Left cardiac atrium (tissue), 1 donor: ENCODE data around the genes MAPRE1, EFCAB8, BPIFB2, C20orf144, ZNF341 and DYNLRB1.

GRCh38 chr20:32762816-32763090, 568 bp downstream of the DNMT3B start:
- PRO-cap = no peak

DNA sequence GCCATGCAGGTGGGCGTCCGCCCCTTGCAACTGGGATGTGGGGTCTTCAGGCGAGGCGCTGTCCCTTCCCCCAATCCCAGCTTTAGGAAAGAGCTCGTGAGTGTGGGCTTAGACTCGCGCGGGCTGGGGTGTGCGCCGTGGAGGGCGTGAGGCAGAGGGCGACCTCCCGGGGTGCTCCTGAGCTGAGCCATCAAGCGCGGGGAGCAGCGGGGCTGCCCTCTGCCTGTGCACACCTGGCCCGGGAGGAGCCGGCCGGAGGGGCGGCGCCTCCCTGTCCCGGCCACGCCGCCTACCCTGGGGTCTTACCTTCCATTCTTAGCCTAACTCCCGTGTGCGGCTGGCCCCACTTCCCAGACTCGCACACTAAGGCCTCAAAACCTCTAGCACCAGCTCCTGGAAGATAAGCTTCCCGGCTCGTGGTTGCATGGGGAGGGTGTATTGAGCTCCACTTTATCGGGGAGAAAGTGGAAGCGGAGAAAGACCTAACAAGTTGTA, 1.0 kb downstream of the DNMT3B start:
- PRO-cap = no peak

GRCh38 chr20:32804779-32805766, 14.7 kb upstream of the MAPRE1 start:
- PRO-cap = no peak

GRCh38 chr20:32819605-32820570, at the start of gene MAPRE1:
Gene MAPRE1, plus strand, starts transcription at chr20:32819954.
- PRO-cap = unidirectional peak, plus-strand start at chr20:32819897; unidirectional peak, plus-strand start at chr20:32819966; bidirectional peak, plus-strand start at chr20:32820264, minus-strand start at chr20:32820158

DNA sequence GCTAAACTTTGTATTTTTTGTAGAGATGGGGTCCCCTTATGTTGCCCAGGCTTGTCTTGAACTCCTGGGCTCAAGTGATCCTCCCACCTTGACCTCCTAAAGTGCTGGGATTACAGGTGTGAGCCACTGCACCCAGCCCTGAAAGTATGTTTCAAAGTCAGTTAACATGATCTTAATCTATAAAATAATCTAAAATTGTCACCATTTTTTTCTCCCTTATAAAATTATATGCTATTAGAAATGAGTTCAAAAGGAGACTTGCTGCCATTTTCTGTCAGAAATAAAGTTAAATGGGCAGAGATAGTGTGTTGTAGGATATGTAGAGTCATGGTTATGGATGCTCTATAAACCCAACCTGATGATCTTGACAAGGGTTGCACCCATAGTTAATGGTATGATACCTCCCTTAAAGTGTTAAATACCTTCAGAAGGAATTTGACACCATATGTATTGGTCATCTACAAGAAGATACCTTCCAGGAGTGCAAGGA, 7.4 kb upstream of the EFCAB8 start:
- PRO-cap = no peak

- PRO-cap = no peak
Observed at GRCh38 chr20:32858291-32859019, at the start of gene EFCAB8. Gene EFCAB8, plus strand, starts transcription at chr20:32858923.

DNA sequence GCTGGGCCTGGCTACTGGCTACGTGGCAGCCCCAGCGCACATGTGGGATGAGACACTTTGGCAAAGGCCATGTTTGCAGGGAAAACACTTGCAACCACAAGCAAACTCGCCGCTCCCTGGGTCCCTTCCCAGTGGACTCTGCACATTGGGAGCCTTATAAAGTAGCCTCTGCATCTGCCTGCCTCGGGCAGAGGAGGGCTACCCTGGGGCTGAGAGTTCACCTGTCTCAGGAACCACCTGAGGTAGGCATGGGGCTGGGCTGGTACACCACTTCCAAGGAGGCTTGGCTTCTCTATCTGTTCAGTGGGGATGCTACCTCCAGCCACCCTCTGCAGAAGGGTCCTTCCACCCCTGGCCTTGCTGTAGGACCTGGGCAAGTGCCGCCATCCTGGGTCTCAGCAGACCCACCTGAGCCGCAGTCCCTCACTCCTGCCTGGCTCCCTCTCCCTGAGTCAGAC, at the start of gene BPIFB2:
Gene BPIFB2 (plus strand): TSS at position 186 of the 458 bp plus-strand sequence.
- PRO-cap = no peak

DNA sequence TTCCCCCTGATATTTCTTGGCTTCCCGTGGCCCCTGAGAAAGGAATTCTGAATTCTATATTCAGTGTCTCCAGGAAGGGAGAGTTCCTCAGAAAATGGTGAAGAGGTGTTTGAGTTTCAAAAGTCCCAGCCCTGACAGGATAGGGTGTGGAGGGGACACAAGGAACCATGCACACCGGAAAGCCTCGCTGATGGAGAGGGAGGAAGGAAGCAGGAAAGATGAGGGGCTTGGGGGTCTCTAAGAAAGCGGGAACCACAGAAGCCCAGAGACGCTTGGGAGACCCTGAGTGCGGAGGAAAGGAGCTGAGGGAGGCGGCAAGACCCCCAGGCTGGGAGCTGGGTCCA, 49.6 kb downstream of the BPIFB1 start:
- PRO-cap = no peak

- PRO-cap = no peak
Observed at GRCh38 chr20:33370160-33370901, 31.0 kb downstream of the CDK5RAP1 start.

DNA sequence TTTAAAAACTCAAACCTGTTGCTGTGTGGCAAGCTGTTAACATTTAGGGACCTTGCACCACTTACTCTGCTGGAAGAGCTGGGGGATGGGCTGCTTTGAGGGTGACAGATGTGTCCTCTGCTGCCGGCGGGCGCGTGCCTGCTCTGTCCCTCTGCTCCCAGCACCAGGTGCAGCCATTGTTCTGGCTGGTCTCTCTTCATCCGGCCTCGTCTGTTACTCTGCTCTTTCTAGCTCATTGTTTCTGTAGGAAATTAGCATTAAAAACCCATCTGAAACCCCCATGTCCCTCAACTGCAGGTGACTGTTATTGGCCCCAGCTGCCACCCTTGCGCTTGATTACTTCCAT, 78.5 kb downstream of the CBFA2T2 start:
- PRO-cap = no peak

DNA sequence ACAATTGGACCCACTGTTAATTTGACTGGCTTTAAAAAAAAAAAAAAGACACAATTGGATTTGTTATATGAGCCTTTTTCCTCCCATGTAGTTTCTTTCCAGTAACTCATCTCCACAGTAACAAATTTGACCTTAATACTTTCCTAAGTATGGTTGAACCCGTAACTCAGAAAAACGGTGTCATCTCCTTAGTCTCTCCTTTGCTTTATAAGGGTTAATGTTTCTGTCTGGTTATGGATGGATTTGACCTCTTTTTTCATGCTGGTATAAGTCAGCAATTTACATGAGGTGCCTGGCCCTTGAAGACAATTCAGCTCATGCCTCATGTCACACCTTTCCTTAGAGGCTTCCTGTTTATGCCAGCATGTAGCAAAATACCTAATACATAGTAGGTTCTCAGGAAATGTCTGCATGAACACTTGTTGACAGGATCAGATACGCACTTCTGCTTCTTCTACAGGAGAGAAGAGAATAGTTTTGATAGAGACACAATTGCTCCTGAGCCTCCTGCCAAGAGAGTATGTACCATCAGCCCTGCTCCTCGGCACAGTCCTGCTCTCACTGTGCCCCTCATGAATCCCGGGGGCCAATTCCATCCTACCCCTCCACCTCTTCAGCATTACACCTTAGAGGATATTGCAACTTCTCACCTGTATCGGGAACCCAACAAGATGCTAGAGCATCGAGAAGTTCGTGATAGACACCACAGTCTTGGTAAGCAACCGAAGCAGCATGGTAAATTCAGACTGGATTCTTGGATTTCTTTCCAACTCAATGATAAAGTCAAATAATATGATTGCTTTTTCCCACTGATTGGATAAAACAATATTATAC, 37.6 kb upstream of the C20orf144 start:
- PRO-cap = no peak

GRCh38 chr20:33662017-33662632, at the start of gene C20orf144:
Gene C20orf144, plus strand, starts transcription at chr20:33662327.
- PRO-cap = no peak

DNA sequence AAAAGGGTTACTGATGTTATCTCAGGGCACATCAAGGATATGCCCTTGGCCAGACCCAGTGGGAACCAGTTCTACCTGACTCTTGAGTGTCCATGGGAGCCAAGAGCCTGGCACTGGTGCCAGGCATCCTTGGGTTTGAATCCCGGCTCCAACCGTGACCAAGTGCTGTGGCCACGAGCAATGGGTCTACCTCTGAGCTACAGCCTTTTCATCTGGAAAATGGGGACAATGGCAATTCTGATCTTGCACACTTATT, 1.6 kb downstream of the PXMP4 start:
- PRO-cap = no peak

DNA sequence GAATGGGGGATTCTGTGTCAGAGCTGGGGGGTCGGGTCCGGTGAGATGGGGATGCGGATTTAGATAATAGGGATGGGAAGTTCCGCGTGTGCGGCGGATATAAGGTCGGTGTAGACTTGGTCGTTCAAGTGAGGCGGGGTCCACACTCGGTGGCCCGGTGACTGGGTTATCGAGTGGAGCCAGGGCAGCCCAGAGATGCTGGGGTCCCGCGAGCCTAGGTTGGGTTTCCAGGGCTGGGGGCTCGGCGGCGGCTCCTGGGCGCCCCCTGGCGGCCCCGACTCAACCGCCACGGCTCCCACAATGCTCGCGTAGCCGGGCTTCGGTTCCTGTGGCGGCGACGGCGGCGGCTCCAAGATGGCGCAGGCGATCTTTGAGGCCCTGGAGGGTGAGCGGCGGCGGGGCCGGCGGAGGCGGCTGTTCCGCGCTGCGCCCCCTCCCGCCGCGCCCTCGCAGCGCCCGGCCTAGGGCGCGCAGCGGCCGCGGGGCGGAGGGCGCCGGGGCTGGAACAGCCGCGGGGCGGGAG, at the start of gene ZNF341:
Gene ZNF341 (plus strand): TSS at position 329 of the 523 bp plus-strand sequence.
- PRO-cap = bidirectional peak, plus-strand start outside the sequence, minus-strand start at position 372 of the sequence

GRCh38 chr20:33909596-33910128, 84.0 kb upstream of the RALY start:
- PRO-cap = no peak

DNA sequence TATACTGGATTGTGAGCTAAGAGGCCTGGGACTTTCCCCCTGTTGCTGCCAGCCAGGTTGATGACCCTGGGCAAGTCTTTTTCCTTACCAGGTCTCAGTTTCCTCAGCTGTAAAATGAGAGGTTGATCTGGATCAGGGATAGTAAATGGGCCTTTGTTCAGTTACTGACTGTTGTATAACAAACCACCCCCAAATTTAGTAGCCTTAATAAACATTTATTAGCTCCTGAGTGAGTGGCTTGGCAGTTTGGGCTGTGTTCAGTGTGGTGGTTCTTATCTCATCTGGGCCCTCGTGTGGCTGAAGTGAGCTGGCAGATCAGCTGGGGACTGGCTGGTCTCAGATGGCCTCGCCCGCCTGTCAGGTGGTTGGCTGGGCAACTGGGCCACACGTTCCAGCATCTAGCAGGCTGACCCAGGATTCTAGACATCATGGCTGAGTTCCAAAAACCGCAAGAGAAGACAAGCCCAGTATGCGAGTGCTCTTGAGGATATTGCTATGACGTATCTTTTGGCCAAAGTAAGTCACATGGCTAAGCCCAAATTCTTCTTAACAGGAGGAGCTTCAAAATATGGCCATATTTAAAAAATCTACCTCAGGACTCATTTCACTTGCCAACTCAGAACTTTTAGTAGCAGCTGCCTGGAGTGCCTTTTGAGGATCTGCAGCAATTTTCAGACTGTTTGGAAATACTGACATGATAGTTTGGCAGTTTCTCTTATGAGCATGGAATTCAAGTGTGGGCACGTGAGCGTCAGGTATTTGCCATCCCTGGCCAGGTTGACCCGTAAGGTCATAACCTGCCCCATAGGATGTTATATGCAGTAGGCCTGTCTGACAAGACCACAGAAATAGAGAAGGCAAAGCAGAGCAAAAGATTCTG, 28.8 kb downstream of the EIF2S2 start:
- PRO-cap = no peak

GRCh38 chr20:34282770-34283035, 20.5 kb downstream of the AHCY start:
- PRO-cap = no peak

- PRO-cap = no peak
Observed at GRCh38 chr20:34300784-34301491, 2.2 kb downstream of the AHCY start.

- PRO-cap = no peak
Observed at GRCh38 chr20:34337978-34338418, 25.1 kb upstream of the ITCH start.

GRCh38 chr20:34516009-34516479, at the start of gene DYNLRB1:
Gene DYNLRB1, plus strand, starts transcription at chr20:34516422.
- PRO-cap = bidirectional peak, plus-strand start at chr20:34516422, minus-strand start at chr20:34516285